Kidney (tissue), 2 donors: Measurements from ENCODE around the gene SULT1A1.

- PRO-cap, result no peak
- RRBS, result 6% methylated on average over 5 of the region's 14 CpGs
These were observed 195.9 kb downstream of the GSG1L start for GRCh38 chr16:27867587-27868006.

DNA sequence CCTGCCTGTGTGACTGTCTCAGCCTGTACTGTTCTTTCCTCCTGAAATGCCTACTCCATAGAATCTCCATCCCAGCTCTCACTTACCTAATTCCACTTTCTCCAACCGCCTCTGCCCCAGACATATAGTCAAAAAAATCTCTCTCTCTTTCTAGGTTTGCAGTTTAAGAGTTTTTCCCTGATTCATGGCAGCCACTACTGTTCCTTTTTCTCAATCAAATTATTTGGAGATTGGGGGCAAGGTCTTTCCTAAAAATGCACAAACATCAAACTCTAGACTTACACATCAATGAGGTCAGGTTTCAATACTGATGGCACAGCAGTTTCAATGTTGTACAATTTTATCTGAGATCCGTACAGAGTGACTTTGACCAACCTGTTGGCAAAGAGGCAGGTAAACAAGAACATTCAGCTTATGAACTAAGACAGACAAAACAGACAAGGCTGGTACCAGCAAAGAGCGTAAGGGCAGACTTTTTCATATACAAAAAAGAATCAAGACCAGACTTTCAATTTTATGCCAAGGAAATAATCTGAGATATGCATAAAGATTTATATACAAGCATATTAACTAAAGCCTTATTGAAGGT lies 58.0 kb upstream of the GSG1L start:
- PRO-cap, result no peak
- RRBS, result no CpG with 5 or more reads among the region's 3 CpGs

GRCh38 chr16:28140898-28141616 lies 70.7 kb downstream of the XPO6 start:
- PRO-cap, result no peak
- RRBS, result no CpG with 5 or more reads among the region's 5 CpGs

DNA sequence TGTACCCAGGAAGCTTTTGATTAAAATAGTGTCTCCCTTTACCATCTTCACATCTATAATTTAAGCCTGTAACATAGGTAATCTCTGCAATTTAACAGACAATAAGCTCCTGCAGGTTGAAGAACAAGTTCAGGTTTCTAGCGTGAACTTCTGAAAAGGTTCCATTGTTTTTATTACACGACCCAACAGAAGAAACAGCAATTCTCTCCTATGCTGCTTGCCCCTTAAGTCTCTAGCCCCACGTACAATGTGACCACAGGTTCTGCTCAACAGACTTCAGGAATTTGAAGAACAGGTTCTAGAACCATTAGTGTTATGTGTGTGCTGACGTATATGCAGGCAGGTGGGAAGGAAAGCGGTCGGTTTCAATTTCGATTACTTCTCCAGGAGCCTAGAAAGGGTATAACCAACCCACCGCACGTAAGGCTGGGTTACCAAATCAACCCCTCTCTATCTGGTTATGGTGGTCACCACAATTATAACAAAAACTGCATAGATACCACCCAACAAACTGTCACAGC lies 39.5 kb downstream of the XPO6 start:
- PRO-cap, result no peak
- RRBS, result no CpG with 5 or more reads among the region's 9 CpGs

GRCh38 chr16:28498932-28499381 lies 4.5 kb downstream of the APOBR start:
- PRO-cap, result no peak
- RRBS, result no CpG with 5 or more reads among the region's 9 CpGs

- PRO-cap, result bidirectional peak, plus-strand start at chr16:28610137, minus-strand start at chr16:28610017
- RRBS, result no CpG with 5 or more reads among the region's 9 CpGs
These were observed at the start of gene SULT1A1 for GRCh38 chr16:28609865-28610557. Gene SULT1A1 (minus strand): TSS chr16:28610044.

GRCh38 chr16:28823374-28823698 lies 537 bp downstream of the ATXN2L start:
- PRO-cap, result no peak
- RRBS, result 2% methylated on average over 23 of the region's 34 CpGs

DNA sequence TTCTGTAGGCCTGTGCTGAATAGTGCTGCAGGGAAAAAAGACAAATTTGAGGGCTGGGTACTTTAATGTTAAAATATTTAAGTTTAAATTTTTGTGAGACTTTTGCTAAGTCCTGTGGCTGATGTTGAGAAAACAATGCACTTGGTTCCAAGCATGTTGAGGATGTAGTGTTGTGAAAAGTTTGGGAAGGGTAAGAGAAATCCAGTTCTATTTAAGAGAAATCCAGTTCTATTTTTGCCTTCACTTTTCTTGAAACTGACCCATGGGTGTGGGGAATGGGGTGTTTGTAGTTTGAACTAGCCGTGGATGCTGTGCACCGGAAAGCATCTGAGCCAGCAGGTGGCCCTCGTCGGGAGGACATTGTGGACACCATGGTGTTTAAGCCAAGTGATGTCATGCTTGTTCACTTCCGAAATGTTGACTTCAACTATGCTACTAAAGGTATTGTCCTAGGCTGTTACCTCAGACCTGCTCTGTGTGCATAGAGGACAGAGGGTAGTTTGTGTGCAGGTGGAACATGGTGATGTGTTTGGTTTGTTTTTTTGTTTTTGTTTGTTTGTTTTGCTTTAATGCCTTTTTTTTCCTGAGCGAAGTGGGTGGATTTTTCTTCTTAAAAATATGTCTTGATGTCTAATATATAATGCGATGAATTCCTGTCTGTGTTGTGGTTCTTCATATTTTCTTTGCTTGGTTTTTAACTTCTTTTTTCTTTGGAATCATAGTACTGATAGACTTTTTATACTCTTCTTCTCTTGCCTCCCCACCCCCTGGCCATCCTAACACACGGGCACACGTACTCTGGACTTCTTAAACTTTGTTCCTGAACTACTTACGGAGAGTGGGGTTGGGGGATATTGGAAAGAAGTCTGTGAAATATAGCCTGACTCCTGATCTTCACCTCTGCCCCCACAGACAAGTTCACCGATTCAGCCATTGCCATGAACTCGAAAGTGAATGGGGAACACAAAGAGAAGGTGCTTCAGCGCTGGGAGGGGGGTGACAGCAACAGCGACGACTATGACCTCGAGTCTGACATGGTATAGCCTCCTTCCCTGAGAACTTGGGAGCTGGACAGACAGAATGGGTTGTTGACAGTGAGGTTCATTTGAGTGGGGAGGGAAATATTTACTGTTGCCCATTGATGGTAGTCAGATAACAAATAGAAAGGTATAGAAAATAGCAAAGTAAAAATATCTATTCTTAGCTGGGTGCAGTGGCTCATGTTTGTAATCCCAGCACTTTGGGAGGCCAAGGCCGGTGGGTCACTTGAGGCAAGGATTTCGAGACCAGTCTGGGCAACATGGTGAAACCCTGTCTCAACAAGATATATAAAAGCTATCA lies 3.6 kb downstream of the ATXN2L start:
- PRO-cap, result no peak
- RRBS, result no CpG with 5 or more reads among the region's 18 CpGs

DNA sequence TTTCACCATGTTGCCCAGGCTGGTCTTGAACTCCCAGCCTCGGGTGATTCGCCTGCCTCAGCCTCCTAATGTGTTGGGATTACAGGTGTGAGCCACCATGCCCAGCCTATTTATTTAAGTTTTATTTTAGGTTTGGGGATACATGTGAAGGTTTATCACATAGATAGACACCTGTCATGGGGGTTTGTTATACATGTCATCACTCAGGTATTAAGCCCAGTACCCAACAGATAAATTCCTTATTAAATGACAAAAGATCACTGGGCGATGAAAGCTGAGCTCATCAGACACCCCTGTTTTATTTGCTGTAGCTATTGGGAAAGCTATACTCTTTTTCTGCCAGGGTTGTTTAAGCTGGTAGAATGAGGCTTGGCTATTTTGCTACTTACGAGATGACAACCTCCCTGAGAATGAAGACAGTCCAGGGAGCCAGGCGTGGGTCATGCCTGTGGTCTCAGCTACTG lies 4.5 kb upstream of the SH2B1 start:
- PRO-cap, result no peak
- RRBS, result no CpG with 5 or more reads among the region's 5 CpGs

- PRO-cap, result unidirectional peak, plus-strand start at chr16:28875895
- RRBS, result no CpG with 5 or more reads among the region's 12 CpGs
These were observed 2.9 kb upstream of the ATP2A1 start for GRCh38 chr16:28875168-28875999.

GRCh38 chr16:29013861-29014330 lies 29.0 kb downstream of the LAT start:
- PRO-cap, result no peak
- RRBS, result no CpG with 5 or more reads among the region's 4 CpGs

GRCh38 chr16:29148885-29149479 lies 164.1 kb downstream of the LAT start:
- PRO-cap, result no peak
- RRBS, result no CpG with 5 or more reads among the region's 16 CpGs

DNA sequence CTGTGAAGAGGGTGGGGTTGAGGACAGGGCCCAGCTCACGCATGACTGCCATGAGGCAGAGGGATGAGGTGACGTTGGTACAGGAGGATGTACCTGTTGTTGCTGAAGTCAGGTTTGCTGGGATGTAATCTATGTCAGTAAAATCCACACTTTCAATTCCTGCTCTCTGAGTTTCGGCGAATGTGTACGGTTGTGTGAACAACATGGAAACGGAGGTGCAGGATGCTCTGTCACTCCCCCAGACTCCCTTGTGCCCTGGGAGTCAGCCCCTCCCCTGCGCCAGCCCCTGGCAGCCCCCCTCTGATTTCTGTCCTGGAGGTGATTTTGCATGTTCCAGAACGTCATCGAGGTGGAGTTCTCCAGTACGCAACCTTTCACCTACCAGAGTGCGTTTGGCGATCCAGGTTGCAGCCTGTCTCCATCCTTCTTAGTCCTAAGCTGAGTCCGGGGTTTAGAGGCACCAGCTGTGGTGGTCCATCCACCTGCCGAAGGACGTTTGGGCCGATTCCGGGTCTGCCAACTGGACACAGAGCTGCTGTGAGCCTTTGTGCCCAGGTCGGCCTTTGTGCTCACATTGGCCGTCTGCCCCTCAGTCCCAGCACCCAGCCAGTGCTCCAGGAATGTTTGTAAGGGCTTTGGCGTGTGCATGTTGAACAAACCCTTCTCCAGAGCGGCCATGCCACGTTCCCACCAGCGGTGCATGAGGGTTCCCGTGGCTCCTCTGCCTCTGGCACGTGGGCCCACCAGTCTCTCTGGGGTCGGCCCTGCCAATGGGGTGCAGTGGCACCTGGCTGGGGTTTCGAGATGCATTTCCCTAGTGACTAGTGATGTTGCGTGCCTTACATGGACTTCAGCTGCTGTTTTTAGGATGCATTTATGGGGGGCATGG lies 203.1 kb downstream of the NPIPB11 start:
- PRO-cap, result no peak
- RRBS, result no CpG with 5 or more reads among the region's 28 CpGs

- PRO-cap, result no peak
- RRBS, result no CpG with 5 or more reads among the region's 4 CpGs
These were observed 141.3 kb downstream of the NPIPB11 start for GRCh38 chr16:29265220-29265555.

- PRO-cap, result no peak
- RRBS, result no CpG with 5 or more reads among the region's 3 CpGs
These were observed 133.0 kb downstream of the NPIPB11 start for GRCh38 chr16:29273493-29273950.

DNA sequence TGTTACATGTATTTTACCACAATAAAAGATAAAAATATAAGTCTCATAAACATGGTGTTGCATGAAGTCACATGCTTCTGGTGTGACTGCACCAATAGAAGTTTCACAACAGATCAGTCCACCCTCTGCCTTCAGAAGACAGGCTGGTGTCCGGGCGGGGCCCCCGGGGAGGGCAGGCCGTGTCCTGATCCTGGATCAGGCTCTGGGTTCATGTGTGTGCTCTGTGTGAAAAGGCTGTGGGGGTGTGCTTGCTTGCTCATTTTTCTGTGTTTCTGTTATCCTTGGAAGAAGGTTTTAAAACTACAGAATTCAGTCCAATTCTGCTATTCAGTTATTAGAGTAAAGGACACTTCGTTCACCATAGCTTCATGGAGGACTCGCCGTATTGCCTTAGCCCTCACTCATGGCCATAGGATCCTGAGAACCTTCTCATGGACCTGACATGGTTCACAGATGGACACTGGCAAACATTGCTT lies 106.3 kb downstream of the NPIPB11 start:
- PRO-cap, result no peak
- RRBS, result no CpG with 5 or more reads among the region's 7 CpGs

- PRO-cap, result no peak
- RRBS, result no CpG with 5 or more reads among the region's 33 CpGs
These were observed 23.5 kb downstream of the NPIPB11 start for GRCh38 chr16:29382878-29383585.

- PRO-cap, result bidirectional peak, plus-strand start at chr16:29594733, minus-strand start at chr16:29594757; bidirectional peak, plus-strand start at chr16:29595187, minus-strand start at chr16:29595054; bidirectional peak, plus-strand start at chr16:29595560, minus-strand start at chr16:29595381
- RRBS, result under 1% methylated on average over 4 of the region's 104 CpGs
These were observed 68.4 kb upstream of the SPN start for GRCh38 chr16:29594247-29595432.

DNA sequence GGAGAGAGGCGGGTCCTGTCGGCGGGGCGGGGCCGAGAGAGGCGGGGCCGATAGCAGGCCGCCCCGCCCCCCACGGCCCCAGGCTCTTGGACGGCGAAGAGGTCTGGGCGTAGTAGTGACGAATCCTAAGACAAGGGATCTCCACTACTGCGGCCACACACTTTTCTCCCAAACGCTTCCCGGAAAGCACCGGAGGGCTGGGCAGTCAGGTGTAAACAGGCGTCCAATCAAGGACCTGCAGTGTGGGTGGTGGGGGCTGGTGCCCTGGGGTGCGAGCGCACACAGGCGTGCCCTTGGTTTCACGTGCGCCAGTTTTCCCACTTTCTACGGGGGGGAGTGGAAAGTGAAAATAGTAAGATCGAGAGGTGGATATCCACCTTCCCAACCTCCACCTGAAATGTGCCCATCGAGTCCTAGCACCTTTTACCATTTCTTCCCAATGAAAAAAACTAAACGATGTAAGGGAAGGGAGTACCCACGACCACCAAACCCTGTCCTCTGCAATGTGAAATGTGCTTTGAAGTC lies 67.6 kb upstream of the SPN start:
- PRO-cap, result bidirectional peak, plus-strand start at position 128 of the sequence, minus-strand start outside the sequence
- RRBS, result no CpG with 5 or more reads among the region's 29 CpGs

- PRO-cap, result no peak
- RRBS, result no CpG with 5 or more reads among the region's 11 CpGs
These were observed 58.3 kb upstream of the SPN start for GRCh38 chr16:29604683-29605139.